Occipital lobe (tissue), 2 donors: ENCODE data around the gene GNPAT.

GRCh38 chr1:230077422-230078273 lies 10.6 kb downstream of the GALNT2 start:
- RAMPAGE, long total RNA = no peak

DNA sequence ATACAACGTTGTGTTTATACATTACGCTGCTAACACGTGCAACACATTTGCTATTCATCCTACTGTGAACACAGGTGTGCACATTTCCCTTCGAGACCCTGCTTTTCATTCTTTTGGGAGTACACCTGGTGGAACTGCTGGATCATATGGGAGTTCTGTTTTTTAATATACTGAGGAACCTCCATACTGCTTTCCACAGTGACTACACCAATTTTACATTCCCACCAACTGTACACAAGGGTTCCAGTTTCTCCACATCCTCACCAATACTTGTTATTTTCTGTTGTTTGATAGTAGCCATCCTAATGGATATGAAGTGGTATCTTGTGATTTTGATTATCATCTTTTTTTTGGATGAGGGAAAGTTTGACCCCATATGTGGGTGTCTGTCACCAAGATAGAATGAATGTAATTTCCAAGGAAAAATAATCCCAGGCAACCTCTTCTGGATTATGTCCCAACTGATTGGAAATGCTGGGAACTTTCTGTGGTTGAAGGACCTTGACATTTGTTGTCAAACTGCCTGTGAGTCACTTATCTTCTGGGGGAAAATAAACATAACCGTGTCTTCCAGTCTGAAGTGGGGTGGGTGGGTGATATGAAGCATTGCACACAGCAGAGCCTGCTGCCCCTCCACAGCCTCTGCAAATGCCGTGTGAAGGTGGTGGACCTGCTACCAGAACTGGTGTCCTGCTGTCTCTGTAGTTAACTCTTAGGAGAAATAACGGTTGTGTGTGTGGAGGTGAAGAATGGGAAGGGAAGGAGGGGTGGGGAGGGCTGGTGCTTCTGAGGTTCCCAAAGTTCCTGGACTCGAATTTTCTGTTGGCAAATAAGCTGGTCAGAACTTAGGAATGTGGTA lies 23.0 kb downstream of the GALNT2 start:
- RAMPAGE, long total RNA = no peak

DNA sequence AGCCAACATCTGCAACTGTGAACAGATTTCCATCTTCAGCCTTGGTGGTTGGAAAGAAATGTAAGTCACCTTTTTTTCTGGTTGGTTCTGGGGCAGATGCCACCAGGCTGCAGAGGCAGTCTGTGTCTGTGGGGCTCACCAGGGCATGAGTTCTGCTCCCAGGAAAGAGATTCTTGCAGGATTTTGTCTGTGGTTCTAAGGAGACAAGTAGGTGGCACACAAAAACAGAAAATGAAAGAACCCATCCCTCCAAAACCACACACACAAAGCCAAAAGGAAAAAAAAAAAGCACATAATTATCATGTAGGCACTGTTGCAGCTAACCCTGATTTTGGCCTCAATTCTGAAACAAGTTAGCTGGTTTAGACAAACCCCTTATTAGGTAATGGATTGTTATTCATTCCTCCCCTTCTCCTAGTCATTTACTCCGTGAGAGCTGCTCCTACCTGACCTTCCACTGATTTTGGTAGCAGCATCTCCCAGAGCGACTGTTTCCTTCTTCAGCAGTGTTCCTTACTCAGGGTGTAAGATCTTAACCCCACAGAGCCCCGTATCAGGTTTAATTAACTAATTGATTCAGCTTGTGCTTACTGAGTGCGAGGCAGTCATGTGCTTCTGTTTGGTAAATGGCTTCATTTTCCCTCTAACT lies 36.5 kb downstream of the GALNT2 start:
- RAMPAGE, long total RNA = no peak

GRCh38 chr1:230105558-230106793 lies 38.9 kb downstream of the GALNT2 start:
- RAMPAGE, long total RNA = no peak

DNA sequence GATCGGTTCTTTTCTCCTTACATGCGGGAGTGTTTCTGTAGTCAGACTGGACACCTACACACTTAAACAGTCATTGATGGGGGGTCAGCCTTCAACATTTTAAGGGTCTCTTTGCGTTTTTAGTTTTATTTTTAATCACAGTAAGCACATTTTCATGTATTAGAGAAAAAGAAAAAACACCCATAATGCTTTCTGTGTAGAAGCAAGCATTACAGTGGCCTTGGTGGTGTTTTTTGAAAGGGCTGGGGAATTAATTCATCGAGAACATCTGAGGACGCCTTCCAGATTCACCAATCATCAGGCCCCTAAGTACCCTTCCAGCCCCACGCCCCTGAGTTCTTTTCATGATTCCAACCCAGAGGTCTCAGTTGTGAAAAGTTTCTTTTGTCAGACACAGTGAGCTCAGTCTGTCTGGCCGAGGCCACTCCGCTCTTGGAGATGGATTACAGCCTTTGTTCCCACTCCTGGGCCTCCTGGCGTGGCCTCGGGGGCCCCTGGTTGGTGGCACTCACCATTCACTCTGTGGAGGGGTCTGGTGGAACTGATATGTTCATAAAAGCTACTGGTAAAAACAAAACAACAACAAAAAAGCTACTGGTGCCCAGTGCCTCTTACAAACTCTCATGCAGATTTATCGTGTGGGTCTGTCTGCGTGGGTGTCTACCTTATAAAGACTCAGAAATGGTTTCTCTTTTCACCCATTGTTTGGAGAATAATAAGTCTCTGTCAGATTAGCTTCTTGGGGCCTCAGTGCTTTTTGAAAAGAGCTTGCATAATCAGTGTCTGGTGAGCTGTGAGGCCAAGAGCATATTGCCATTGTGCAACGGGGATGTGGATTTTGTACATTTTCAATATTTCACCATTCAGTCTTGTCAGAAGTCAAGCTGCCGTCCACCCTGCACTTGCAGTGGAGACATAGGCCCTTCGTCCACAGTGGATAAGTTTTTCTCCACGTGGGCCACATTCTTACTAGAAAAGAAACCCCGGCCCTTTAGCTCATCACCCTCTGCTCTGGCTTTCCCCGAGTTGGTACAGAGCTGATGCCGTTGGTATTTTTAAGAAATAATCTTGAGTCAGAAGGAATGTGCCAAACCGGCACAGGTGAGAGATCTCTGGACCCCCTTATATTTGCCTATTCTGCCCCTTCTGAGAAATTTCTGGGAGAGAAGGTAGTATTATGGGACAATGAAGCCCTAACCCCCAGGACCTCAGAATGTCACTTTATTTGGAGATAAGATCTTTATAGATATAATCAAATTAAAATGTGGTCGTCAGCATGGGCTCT lies 86.7 kb downstream of the GALNT2 start:
- RAMPAGE, long total RNA = no peak

DNA sequence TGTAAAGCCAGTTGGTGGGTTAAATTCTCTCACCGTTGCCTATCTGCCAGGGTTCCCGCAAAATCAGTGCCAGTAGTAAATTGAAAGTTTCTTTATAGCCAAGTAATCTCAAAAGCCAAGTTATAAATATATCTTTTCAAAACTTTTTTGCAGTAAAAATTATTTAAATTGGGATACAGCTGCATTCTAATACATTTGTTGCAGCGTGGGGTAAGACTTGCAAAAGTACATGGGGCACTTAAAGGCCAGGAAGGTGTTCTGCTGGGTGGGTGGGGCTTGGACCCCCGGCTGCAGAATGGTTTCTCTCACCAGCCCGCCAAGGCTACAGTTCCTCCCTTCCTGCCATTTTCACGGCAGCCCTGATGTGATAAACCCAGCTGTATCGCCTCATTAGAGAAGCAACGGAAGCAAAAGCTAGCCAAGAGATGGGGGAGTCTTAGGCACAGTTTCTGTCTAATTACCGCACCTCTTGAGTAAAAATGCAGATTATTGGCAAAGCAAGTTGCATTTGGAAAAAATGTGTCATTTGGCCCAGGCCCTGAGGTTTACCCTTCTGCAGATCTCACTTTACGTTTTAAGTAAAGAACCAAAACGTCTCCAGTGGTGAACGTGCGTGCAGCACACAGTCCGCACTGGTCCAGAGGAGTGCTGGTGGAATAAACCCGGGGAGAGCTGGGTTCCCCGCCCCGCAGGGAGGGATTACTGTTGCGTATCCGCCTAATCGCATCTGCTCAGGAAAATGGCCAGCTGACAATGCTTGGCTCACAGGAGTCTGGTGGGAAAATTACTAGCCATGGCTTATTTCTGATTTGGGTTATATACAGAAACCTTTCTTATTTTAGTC lies 109.8 kb downstream of the GALNT2 start:
- RAMPAGE, long total RNA = no peak

DNA sequence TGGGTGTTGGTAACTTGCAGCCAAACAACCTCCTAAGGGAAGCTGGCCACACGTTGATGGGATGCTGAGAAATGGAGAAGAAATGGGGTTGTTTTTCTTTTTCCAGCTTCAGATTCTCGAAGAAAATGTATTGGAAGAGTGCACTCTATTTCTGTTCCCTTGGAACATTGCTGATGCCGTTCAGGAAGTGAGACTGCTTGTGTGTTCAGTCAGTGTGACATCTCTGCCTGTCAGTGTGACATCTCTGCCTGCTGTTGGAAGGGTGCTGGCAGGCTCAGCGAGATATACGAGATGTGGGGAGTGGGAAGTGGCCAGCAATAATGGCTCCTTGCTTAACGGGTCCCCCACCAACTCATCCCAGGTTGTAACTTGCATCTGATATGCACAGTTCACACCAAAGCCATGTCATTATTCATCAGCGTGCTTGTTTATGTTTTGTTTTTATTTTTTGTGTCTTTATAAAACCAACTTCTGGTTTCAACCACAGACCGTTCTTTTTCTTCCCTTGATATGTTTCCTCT lies 145.3 kb downstream of the GALNT2 start:
- RAMPAGE, long total RNA = no peak

GRCh38 chr1:230242927-230243508 lies 176.0 kb downstream of the GALNT2 start:
- RAMPAGE, long total RNA = no peak

GRCh38 chr1:230424209-230424960 lies 1.7 kb downstream of the PGBD5 start:
- RAMPAGE, long total RNA = no peak

DNA sequence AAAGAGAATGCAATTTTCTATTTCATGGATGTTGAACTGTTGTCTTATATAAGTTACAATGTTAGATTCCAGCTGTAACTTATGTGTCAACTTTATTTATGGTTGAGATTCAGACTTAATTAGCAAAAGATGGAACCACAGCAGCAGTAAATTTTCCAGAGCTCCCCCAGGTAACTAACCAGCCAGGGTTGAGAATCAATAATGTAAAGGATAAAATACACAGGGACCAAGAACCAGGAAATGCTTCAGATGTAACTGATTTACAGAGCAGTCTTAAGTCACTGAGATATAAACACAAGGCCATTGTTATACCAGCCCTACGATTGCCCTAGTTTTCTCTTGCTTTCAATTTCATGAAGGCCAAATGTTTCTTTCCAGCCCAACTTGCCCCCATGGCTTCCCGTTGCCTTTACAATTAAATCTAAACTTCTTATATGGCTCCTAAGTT lies 70.2 kb upstream of the COG2 start:
- RAMPAGE, long total RNA = no peak

- RAMPAGE, long total RNA = no peak
Observed at GRCh38 chr1:230753172-230754376, 6.4 kb downstream of the CAPN9 start.

DNA sequence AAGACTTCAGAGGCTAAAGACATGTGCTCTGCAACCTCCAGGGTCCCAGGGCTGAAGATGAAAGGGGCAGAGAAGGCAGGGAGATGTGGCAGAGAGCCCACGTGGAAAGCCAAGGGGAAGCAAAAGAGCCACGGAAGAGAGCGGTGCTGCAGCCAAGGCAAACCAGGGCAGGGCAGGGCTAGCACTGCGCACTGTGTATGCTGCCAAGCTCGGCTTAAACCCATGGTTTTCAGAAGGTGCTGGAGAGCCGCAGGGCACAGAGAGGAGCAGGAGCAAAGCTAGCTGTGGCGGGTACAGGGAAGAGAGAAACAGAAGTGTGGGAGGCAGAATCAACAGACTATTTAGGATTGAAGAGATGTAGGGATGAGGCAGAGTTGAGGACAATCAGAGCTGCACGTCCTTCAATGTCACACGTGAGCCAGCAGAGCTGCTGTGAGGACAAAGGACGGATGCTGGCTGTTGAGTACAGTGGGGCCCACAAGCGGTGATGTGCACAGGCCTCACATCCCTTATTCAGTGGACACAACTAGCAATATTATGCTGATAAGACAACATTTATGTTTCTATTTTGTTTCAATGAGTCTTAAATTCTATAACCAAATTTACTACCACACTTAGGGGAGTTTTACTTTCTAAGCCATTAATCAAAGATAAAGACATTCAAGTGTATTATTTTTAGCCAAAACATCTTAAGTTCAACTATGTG lies 42.0 kb upstream of the C1orf198 start:
- RAMPAGE, long total RNA = no peak

GRCh38 chr1:230922048-230922796 lies 53.9 kb upstream of the C1orf198 start:
- RAMPAGE, long total RNA = no peak

DNA sequence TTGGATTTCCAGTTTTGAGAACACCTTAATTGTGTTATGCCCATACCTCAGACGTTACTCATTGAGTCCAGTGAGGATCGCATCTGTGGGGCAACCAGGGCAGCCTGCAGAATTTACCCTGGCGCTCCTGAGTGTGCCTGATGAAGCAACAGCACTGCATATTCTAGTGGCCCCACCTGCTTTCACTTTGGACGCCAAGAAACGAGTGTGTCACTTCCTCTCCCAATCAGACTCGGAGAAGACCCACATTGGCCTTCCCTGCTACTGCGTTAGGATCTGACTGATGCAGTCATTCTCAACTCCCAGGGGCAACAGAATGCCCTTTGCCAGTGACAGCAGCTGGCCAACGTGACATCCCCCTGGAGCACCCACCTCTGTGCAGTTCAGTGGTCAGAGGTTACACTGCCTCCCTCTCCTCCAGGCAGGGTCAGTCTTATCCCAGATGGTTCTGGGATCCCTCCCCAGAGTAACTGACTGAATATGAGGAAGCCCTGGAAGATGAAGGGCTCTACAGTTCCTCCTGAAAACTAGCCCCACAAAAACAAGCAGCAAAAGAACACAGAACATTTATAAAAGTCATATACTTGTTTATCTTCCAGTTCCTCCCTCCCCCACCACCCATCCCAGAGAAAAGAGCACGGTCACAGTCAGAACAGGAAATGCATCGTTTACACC lies 19.7 kb downstream of the FAM89A start:
- RAMPAGE, long total RNA = no peak

DNA sequence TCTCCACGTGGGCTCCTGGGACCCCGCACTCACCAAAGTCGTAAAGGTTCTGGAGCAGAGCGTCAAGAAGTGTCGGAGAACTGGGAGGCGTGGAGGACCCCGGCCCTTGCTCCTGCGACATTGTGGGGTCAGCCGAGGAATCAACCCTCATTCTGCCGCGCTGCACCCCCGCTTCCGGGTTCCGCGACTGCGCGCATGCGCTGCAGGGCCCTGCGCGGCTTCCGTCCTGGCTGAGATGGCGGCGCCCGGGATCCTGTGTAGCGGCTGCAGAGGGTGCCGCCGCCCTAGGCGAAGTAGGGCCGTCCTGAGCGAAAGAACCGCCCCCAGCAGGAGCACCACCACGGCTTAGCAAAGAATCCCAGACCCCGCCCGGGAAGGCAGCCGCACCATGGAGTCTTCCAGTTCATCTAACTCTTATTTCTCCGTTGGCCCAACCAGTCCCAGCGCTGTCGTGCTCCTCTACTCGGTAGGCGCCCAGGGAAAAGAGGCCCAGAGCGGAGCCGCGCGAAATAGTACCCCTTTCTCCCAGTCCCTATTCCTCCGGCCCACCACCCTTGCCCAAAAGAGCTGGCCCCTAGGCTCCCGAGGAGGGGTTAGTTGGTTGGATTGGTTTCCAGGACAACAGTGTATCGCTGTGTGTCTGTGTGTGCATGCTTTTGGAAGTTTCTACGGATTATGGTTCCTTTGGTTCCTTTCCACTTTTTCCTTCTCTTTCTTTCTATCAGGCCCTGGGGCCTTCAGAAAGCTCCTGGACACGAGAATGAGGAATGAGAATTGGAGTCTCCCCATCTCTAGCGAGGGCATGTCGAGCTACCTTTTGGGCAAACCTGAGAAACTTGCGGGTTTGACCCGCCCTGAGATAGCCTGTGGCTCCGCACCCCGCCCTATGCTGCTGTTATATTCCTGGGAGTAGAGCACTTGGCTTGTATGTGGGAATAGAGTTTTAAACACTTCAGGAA lies at the start of gene GNPAT:
Gene GNPAT (plus strand): TSS at position 222 of the 959 bp plus-strand sequence.
- RAMPAGE, long total RNA = start-site peak on the minus strand centred at position 158 of the sequence, 43 bp wide, 232 and 246 reads in 2 replicates

DNA sequence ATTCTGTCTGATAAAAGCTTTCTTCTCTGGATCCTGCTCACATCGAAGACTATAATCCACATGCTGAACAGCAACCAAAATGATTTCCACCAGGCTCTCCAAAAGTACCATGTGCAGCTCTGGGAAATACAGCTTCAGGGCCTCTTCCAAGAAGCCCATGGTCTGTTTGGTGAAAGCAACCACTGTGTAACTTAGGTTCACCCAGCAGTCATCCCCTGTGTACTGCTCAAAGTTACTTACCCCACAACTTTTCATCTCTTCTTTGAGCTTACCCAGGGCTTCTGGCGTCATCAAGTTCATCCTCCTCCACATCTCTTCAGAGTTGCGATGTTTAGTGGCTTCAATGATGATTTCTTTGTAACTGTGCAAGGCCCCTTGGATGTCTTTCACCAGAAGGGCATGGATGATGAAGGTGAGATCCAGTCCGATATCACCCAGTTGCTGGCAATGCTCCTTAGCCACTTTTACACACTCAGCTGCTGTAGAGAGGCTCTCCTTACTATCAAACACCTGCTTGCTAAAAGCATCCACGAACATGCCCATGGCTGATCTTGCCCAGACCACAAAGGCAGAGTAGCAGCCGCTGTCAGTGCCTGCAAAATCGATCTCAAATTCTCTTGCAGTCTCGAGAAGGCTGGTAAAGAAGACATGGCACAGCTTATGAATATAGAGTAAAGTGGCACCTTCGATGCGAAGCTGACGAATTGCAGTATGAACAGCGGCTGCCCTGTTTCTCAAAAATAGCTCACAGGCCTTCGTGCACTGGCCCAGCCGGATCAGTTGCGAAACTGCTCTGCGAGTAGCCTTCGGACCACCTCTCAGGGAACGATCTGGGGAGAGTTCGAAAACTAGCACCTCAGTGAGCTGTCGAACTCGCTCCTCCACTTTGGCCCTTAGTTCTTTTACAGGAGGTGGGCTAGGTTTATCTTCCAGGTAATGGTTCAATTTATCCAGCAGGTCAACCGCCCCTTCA lies 1.7 kb downstream of the EXOC8 start:
- RAMPAGE, long total RNA = no peak

DNA sequence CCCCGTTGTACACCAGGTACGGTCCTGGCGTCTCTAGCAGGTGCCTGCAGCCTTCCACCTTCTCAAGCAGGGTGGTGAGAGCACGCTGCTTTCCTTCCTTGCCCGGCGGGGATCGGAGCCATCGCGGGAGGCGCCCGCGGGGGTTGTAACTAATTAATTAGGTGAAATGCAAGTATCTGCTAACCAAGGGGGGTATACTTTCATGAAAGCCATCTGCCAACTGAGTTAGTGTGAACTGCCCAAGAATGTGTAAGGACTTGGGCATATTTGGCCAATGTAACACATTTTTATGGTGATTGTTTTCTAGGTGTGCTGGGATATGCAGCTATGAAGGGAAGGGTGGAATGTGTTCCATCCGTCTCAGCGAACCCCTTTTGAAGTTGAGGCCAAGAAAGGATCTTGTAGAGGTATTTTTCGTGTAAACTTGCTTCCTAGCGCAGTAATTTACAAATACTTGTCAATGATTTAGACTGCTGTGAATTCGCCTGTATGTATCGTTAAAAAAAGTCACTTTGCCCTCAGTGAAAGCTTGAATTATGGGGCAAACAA lies 1.4 kb downstream of the SPRTN start:
- RAMPAGE, long total RNA = no peak

DNA sequence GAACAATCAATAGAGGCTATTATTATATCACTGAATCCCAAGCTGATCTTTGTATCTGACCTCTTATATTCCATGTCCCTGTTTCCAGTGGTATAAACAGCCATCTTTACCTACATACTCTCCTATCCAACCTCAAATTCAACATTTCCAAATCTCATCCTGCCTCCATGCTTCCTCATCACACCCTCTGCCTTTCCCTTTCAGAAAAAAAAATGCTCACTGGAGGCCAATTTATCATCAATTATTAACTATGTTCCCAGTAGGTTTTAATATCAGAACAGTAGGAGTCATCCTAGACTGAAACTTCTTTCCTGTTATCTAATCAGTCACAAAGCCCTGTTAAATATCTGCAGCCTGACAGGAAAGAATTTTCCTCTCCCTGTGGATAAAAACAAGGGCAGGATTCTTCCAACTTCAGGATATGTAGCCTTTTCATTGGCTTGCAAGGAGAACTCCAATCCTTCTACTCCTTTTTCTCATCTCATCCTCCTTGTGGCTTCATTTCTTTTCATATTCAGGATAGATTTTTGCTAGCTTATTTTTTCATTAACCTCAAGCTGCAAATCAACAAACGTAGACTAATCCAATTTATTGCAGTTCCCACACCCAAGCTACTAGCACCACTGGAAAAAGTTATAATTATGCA lies 28.4 kb downstream of the EGLN1 start:
- RAMPAGE, long total RNA = no peak

DNA sequence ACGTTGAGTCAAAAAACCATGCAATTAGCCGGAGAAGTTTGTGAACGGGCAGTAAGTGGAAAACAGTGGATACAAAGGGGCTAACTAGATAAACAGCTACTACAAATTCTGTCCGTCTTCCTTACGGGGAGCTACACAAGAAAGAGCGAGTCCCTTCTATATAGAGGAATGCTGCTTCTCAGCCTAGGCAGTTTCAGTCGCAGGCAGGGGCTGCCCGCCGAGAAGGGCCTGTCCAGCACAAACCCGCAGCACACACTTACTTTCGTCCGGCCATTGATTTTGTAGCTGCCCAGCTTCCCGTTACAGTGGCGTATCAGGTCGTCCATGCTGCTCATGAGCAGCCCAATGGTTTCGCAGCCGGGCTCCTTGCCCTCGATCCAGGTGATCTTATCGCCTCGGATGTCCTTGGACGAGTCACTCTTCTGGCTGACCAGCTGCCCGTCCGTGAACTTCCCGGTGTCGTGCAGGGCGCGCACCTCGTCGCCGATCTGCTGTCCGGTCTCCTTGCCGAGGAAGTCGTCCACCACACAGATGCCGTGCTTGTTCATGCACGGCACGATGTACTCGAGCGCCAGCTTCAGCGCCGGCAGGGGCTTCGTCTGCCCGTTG lies 1.2 kb downstream of the EGLN1 start:
- RAMPAGE, long total RNA = no peak

DNA sequence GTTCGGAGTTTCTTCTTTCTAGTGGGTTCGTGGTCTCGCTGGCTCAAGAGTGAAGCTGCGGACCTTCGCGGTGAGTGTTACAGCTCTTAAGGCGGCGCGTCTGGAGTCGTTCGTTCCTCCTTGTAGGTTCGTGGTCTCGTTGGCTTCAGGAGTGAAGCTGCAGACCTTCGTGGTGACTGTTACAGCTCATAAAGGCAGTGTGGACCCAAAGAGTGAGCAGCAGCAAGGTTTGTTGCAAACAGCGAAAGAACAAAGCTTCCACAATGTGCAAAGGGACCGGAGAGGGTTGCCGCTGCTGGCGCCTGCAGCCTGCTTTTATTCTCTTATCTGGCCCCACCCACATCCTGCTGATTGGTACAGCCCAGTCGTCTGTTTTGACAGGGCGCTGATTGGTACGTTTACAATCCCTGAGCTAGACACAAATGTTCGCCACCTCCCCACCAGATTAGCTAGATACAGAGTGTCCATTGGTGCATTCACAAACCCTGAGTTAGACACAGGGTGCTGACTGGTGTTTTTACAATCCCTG lies 14.8 kb downstream of the DISC1 start:
- RAMPAGE, long total RNA = no peak